RPMI7951 (cell line): ENCODE measurements around a stretch of chr21.

DNA sequence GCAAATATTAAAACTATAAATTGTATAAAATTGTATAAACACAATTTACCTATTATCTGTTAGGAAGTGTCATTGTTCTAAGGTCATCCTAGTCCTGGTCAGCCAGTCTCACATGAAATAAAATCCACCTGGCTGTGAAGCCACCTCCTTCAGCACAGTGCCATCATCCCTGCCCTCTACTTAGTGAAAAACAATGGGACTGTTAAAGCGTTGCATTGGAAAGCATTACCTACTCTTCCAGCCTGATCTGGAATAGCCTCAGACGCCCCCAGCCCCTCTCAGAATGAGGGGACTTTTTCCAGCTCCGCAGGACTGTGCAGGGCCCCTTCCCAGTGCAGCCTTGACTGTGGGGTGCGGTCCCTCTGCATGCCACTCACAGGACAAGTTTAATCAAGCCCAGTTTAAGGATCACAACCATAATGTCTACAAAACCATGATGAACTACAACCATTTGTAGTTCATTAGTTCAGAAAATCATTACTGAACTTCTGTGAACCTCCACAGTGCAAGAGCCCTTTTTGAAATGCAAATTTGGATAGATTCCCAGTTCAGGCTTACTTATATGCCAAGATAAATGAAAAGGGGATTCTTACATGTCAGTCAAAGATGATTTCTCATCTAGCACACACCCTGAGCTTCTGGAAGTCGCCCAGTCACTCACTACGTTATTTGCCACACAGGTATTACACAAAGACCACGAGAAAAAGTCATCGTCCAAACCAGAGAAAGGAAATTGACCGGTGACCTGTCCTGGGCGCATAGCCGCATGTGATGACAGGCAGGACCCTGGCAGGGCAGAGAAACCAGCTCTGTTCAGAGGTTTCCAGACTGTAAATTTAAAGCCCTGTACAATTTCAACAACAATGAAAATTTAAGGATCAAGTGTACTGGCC lies 41.7 kb downstream of the ETS2 start:
- RAMPAGE, long total RNA: no peak

DNA sequence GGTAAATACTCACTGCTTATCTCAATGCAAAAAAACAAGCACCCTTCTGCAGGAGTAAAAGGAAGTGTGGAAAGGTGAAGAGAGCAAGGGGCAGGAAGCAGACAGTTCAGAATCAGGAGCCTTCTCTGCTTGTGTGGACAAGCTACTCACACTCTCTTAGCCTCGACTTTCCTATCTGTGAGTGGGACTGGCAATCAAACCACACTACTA lies 149.0 kb downstream of the ETS2 start:
- RAMPAGE, long total RNA: no peak

- RAMPAGE, long total RNA: no peak
These were observed 151.1 kb downstream of the ETS2 start for GRCh38 chr21:38956549-38957541.

DNA sequence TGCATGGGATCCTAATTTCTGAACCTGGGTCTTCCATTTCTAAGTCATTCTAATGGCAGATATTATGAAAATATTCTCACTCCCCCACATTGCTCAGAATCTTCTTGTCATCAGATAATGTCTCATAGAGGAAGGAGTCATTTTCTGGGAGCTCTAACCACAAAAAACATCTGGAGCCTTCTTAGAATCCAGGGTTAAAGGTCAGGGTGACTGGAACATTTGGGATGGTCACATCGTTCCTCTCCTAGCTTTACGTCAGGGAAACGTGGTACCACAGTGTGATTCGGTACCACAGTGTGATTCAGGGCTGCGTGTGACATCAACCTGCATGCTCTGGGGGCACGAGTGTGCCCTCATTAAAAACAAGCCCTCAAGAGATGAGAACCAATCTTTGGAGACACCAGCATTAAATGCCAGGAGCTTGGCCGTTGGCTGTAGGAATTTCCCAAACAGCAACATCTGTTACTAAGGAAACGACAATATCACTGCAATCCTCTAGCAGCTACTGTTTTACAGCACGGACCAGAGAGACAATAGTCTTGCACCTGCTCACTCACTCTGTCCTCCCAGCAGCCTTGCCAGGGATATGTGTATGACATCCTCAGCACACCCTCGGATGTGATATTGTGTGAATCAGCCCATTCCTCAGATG lies 179.1 kb downstream of the PSMG1 start:
- RAMPAGE, long total RNA: no peak

GRCh38 chr21:39010501-39011444 lies 172.5 kb downstream of the PSMG1 start:
- RAMPAGE, long total RNA: no peak

GRCh38 chr21:39030312-39030910 lies 152.8 kb downstream of the PSMG1 start:
- RAMPAGE, long total RNA: no peak

DNA sequence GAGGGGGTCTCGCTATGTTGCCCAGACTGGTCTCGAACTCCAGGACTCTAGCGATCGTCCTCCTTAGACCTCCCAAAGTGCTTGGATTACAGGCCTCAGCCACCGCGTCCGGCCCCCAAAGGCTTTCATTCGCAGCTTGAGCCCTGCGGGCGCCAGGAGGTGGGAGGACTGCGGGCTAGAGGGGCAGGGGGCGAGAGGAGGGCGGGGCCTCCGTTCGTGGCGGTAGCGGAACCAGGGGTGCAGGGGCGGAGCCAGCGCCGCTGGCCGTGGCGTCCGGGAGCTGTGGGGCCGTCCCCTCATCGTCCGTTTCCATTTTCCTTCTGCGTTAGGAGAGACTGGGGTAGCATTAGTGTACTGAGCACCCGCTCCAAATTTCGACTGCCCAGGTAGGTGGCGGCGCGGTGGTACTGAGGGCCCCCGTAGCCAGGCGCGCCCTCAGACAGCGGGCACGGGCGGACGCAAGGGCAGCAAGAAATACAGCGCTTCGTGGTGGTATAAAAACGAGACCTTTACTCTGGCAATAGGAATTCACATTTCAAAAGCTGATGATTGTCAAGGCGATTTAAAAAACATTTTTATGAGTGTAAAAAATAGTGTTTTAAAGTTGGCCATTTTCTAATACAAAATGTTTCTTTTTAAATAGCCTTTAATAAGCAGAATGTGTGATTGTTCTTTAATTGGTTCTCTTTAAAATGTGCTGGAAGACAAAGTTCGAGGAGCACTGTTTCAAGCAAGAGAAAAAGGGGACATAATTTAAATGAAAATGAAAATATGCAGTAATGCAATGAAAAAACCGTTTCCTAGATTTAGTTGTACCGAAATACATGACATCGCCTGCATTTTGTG lies 661 bp upstream of the PSMG1 start:
- RAMPAGE, long total RNA: no peak

GRCh38 chr21:39198693-39199483 lies 15.6 kb upstream of the PSMG1 start:
- RAMPAGE, long total RNA: no peak

DNA sequence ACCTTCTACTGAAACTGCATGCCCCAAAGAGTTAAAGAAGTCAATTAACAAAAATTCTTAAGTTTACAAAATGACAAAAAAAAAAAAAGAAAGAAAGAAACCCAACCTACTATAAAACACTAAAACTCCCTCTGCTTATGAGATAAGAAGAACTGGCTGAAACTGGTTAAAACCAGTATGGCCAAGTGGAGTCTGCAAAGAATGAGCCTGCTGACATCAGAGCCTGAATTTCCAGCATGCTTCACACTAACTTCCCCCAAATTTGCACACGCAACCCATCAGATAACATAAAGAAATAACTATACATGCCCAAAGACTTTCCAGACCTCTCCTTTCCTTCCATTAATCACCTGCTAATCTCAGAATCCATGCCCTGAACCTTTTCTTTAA lies 25.6 kb upstream of the PSMG1 start:
- RAMPAGE, long total RNA: no peak

DNA sequence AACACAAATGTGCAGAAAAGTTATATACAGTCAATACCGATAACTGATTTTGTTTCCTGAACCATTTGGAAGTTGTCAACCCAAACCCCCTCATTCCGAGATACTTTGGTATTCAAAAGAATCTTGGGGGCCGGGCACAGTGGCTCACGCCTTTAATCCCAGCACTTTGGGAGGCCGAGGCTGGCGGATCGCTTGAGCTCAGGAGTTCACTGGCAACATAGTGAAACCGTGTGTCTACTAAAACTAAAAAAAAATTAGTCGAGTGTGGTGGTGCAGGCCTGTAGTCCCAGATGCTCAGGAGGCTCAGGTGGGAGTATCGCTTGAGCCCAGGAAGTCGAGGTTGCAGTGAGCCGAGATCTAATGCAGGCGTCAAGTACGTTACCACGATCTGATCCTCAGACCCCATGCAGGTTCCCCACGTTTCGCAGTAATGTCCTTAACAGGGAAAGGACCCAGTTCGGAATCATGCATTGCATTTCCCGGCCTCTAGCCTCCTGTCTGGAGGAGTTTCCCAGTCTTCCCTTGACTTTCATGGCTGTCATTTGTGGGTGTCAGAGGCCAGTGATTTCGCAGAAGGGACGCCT lies 7.9 kb downstream of the GET1 start:
- RAMPAGE, long total RNA: no peak

DNA sequence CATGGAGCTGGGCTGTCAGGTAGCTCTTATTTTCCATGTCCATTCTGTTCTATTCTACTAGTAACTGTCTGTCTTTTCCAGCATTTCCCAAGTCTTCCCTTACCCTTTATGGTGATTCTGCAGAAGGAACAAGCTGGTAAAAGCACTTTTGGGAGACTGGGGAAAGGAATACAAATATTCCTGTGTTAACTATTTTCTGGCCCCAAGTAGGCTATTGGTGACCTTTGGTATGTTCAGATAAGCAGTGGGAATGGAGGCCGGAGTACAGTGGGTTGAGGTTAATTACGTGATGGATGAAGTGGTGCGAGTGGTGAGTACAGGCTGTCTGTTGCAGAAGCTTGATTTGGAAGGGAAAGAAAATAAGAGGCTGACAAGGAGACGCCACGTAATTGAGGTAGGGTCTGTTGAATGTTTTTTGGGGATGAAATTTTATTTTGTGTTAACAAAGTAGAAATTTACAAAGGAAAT lies 19.4 kb downstream of the B3GALT5 start:
- RAMPAGE, long total RNA: no peak

DNA sequence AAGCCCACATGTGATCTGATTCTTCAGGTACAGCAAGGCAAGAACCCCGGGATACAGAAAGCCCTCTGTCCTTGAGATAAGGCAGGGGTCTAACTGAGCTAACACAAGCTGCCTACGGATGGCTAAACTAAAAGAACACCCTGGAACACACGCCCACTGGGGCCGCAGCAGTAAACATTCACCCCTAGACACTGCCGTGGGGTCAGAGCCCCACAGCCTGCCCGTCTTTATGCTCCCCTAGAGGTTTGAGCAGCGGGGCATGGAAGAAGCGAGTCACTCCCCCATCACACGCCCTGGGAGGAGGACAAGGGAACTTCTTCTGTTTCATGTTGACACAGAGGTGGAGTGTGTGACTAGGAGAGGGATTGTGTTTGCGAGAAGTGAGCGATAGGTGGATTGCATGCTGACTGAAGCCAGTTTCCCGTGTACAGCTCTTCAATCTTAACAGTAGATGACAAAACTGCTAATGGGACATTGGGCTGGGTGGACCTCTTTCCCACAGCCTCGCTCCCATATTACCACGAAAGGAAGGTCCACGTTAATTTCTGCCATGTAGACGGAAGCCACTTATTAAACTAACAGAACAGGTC lies 25.9 kb downstream of the B3GALT5 start:
- RAMPAGE, long total RNA: no peak

GRCh38 chr21:39641881-39642243 lies 29.1 kb downstream of the B3GALT5 start:
- RAMPAGE, long total RNA: no peak

DNA sequence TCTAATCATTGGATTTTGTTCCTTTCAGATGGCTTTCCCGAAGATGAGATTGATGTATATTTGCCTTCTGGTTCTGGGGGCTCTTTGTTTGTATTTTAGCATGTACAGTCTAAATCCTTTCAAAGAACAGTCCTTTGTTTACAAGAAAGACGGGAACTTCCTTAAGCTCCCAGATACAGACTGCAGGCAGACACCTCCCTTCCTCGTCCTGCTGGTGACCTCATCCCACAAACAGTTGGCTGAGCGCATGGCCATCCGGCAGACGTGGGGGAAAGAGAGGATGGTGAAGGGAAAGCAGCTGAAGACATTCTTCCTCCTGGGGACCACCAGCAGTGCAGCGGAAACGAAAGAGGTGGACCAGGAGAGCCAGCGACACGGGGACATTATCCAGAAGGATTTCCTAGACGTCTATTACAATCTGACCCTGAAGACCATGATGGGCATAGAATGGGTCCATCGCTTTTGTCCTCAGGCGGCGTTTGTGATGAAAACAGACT lies 47.8 kb downstream of the B3GALT5 start:
- RAMPAGE, long total RNA: no peak

GRCh38 chr21:39869029-39869679 lies 1.9 kb downstream of the PCP4 start:
- RAMPAGE, long total RNA: no peak

GRCh38 chr21:41210324-41210888 lies 42.4 kb downstream of the BACE2 start:
- RAMPAGE, long total RNA: no peak

DNA sequence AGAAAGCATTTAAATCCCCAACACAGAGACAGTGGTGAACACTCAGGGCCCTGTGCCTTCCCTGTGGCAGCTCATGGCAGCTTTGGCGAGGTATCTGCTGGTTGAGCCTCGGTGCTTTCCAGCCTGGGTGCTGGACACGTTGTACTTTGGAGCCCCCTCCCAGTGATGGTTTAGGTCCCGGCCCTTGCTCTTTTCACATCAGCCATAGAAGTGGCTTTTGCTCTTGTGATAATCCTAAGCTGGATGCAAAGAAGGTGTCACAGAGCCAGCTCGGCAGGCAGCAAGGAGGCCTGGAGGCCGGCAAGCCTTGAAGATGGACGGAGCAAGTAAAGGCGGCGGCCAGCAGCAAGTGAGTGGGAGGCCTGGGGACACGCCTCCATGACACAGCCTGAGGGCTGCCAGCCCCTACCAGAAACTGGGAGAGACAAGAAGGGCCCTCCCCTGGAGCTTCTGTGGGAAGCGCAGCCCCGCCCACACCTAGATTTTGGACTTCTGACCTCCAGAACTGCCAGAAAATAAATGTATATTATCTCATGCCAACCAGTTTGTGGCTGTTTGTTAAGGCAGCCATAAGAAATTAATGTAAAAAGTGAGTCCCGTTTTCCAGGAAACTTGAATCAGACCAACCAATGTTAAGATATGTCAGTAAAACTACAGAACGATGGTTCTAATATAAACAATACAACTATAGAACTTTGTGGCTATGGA lies 49.7 kb downstream of the BACE2 start:
- RAMPAGE, long total RNA: no peak

DNA sequence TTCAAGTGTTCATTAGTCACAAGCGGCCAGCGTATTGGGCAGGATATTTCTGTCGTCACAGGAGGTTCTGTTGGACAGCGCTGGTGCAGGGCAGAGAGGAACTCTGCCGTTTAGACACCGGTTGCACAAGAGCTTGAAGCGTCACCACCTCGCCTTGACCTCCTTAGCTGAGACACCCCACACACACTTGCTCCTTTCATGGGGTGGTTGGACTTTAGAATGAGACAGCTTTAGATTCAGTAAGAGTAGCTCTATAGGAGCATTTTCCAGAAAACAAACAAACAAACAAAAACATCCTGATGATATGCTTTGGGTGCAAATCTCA lies 64.2 kb downstream of the BACE2 start:
- RAMPAGE, long total RNA: no peak

DNA sequence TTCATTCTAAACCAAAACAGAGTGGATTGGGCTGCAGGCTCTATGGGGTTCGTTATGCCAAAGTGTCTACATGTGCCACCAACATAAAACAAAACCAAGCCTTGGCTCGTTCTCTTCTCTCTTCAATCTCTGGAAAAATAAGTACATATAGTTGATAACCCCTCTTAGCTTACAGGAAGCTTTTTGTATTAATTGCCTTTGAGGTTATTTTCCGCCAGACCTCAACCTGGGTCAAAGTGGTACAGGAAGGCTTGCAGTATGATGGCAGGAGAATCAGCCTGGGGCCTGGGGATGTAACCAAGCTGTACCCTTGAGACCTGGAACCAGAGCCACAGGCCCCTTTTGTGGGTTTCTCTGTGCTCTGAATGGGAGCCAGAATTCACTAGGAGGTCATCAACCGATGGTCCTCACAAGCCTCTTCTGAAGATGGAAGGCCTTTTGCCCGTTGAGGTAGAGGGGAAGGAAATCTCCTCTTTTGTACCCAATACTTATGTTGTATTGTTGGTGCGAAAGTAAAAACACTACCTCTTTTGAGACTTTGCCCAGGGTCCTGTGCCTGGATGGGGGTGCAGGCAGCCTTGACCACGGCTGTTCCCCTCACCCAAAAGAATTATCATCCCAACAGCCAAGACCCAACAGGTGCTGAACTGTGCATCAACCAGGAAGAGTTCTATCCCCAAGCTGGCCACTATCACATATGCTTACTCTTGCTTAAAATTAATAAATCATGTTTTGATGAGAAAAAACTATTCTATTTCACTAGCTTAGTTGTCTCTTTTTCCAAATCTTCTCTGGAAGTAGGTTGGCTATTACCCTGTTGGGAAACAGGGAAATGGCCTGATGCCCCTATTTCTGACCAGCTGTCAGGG lies 40.5 kb upstream of the FAM3B start:
- RAMPAGE, long total RNA: no peak

- RAMPAGE, long total RNA: no peak
These were observed 2.7 kb downstream of the MX2 start for GRCh38 chr21:41364523-41364978.